ENCODE measurements around the genes CCR6 and GPR31.

GRCh38 chr6:165616026-165616607 is 46.9 kb downstream of the PDE10A start:
- PRO-cap: no peak
- RAMPAGE, long total RNA: no peak

- PRO-cap: no peak
- RAMPAGE, long total RNA: no peak
Observed at GRCh38 chr6:165694163-165694556, 31.1 kb upstream of the PDE10A start.

DNA sequence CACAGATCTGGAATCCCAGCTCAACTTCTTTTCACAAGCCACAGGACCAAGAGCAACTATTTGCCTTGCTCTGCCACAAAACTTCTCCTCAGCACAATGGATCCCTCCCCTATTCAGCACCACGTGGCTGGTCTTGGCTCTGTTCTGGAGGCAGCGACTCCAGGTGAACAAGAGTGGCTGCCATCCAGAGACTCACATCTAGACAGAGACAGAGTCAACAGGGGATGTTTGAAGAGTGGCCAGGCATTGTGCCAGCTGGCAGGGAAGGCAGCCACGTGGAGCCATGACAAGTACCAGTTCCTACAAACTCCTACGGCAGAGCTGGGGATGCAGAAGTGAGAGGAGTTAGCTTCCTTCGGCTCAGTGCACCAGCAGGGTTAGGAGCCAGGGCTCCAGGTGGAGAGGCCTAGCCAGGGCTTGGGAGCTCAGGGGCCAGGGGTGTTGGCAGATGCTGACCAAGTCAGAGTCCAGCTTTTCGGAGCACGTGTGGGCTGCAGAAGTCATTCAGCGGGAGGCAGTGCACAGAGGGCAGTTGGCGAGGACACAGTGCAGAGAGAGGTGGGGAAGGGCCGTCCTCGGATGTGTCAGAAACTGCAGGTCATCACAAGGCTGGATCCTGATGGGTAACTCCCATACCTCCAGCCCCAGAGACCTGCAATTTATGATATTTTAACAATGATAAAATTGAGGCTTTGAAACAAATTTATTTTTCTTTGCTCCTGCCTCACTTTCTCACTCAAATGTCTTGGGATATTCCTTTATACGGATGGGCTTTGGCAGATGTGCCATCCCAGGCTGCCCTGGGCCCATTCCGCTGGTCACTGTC is 171.7 kb upstream of the PDE10A start:
- PRO-cap: no peak
- RAMPAGE, long total RNA: no peak

DNA sequence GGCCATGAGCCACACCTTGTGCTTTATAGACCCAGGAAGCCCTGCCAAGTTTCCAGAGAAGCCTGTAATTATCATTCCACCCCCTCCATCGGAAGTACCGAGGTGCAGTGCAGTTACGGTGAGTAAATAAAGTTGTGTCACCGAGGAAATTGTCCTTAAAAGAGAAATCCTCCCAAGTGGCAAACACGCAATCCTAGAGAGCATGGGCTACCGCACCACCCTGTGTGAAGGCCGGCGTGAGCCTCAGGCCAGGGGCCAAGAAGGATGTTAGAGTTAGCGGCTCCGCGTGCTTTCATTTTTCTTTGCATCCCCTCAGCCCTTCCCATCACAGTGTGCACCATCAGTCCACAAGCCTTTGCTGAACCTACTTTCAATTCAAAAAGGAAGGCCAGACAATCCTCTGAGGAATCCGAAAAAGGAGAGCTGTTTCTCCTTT is 183.2 kb upstream of the PDE10A start:
- PRO-cap: no peak
- RAMPAGE, long total RNA: no peak

GRCh38 chr6:165876582-165877124 is 213.6 kb upstream of the PDE10A start:
- PRO-cap: no peak
- RAMPAGE, long total RNA: no peak

- PRO-cap: no peak
- RAMPAGE, long total RNA: no peak
Observed at GRCh38 chr6:166009011-166009382, 158.7 kb downstream of the TBXT start.

DNA sequence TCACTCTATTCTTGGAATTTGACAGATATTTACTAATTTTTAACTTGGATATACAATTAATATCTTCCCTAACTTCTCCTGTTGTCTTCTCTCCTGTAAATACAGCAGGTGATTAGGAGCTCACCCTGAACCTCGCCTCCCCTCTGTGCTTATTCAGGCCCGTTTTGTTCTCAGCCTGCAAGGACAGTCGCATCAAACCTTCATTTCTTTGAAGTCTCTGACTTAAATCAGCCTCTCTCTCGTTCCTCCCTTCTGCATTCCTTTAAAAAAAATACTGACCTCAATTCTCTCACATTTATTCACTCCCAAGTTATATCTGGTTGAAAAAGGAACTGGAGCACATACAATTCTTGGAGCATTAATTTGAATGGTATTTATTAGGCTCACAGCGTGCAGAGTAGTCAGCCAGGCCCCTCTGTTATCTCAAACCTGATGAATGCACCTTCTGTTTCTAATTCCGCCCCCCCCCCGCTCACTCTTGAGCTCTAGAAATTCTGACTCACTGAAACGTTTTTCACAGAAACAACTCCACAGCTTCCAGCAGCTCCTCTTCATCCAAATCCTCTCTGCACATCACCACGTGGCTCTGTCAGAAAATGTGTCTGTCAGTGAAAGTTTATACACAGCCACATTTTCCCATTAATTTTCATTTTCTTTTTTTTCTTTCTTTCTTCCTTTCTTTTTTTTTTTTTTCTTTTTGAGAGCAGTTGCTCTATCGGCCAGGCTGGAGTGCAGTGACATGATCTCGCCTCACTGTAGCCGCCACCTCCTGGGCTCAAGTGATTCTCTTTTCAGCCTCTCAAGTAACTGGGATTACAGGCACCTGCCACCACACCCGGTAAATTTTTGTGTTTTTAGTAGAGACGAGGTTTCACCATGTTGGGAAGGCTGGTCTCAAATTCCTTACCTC is 109.6 kb downstream of the TBXT start:
- PRO-cap: no peak
- RAMPAGE, long total RNA: no peak

GRCh38 chr6:166393971-166394467 is 11.3 kb upstream of the MPC1 start:
- PRO-cap: no peak
- RAMPAGE, long total RNA: no peak

GRCh38 chr6:166540970-166541685 is 45.4 kb downstream of the RAMACL start:
- PRO-cap: no peak
- RAMPAGE, long total RNA: no peak

GRCh38 chr6:166542332-166542838 is 44.1 kb downstream of the RAMACL start:
- PRO-cap: bidirectional peak, plus-strand start at chr6:166542708, minus-strand start at chr6:166542443
- RAMPAGE, long total RNA: no peak

GRCh38 chr6:166623225-166623809 is 3.7 kb downstream of the RPS6KA2 start:
- PRO-cap: no peak
- RAMPAGE, long total RNA: no peak

GRCh38 chr6:166624144-166624688 is 2.8 kb downstream of the RPS6KA2 start:
- PRO-cap: no peak
- RAMPAGE, long total RNA: no peak

- PRO-cap: no peak
- RAMPAGE, long total RNA: no peak
Observed at GRCh38 chr6:166678286-166679037, 51.4 kb upstream of the RPS6KA2 start.

DNA sequence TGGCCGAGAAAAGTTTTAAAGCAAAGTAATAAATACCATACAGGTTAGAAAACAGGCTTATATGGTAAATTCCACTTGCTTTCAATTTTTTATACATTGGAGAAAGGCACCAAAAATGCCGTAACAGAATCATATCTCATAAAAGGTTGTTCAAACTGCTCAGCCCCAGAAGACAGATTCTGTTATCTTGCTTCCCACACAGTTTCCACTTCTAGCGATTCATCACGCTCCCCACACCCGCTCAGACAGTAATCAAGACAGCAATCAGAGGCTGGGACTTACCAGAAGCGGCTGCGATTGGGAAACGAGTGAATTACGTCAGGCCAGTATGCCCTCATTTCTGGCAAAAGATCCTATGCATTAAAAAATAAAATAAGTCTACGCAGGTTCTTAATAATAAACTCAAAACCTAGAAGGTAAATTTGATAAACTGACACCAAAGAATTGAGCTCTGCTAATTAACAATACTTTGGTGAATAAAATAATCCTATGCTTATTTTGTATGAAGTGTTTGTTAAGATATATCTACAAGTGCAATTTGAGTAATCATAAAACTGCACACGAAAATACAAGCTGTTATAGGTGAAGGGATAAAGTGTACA is 13.5 kb downstream of the RNASET2 start:
- PRO-cap: no peak
- RAMPAGE, long total RNA: no peak

DNA sequence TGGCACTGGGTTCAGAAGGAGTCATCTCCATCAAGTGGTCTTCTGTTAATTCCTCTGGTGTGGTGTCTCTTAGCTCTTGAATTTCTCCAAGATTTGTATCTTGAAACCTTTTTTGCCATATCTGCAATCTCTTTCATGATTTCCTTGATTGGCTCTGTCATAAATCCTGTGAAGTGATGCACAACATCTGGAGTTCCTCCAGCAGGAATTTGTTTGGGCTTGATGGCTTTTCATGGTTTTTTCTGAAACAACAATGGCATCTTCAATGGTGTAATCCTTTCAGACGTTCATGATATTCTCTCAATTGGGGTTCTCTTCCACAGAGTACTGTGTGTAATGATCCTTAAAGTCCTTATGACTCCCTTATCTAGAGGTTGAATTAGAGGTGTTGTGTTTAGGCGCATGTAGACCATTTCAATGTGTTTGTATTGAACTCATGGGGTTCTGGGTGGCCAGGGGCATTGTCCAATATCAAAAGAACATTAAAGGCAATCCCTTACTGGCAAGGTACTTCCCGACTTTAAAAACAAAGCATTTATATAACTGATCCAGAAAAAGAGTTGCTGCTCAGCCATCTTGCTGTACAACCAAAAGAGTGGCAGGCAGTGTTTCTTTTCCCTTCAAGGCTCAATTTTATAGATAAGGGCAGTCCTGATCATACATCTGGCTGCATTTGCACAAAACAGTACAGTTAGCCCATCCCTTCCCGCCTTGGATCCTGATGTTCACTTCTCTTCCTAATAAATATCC is 4.1 kb upstream of the CEP43 start:
- PRO-cap: no peak
- RAMPAGE, long total RNA: no peak

DNA sequence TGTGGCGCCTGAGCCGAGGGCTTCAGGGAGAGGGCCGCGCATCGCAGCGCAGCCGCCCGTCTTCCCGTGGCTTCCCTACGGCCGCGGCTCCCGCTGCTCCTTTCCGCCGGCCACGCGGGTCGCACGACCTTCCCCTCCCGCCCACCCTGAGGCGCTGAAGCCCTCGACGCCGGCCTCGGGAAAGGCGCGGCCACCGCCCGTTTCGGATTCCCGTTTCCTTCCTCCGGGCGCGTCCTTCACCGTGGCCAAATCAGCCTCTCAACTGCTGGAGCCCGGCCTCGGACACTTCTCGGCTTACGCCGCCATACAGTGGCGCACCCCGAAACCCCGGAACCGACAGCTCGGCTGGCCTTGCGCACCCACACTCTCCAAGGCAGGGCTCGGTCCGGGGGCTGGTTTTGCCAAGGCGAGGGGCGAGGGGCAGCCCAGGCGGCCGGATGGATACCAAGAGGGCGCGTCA is 1.1 kb upstream of the CEP43 start:
- PRO-cap: no peak
- RAMPAGE, long total RNA: no peak

- PRO-cap: no peak
- RAMPAGE, long total RNA: no peak
Observed at GRCh38 chr6:166998535-166998629, 815 bp upstream of the CEP43 start.

DNA sequence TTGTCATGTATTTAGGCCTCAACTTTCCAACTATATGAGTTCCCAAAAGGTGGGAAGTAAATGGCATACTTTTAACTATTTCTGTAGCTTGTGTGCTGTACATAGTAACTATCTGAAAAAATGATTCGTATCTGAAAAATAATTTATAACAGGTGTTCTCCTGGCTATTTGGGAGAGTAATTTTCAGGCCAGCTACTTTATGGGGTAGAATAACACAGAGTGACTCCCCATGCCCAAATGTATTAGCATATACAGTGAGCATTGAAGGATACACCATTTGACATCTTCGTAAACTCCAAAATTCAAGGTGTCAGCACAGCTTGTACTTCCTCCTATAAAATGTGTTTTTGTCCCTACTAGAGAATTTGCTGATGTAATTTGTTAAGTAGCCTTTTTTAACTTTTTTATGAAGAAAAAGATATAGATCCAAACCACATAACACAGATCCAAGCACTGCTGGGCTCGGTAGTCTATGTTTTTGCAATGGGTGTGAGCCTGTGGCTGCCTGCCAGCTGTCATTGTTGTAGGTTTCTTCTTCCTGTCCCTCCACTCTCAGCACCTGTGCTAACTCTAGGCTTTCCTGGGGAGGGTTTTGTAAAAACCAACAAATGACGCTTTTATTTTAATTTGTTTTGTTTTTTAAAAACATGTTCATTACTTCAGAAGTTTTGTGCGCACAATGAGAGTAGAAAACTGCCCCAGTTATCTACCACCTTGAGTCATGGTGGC is 3.4 kb upstream of the CCR6 start:
- PRO-cap: no peak
- RAMPAGE, long total RNA: no peak

DNA sequence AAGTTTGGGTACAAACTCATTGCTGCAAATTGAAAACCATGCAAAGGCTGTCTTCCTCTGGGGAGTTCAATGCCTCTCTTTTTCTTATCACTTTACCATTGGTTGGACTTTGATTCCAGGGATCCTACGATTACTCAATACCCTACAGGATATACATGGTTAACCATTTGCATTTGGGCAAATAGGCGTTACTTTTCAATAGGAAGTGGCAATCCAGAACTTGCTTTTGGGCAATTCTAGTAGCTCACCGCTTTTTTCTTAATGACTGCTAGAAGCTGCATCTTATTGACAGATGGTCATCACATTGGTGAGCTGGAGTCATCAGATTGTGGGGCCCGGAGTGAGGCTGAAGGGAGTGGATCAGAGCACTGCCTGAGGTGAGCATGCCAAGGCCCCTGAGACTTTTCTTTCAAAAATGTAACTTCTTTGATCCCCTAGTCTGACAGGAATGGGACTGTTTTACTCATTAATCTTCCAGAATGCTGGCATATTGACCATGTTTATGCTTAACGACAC is at the start of gene CCR6:
Gene CCR6 (plus strand): TSS at position 250 of the 516 bp plus-strand sequence.
- PRO-cap: no peak
- RAMPAGE, long total RNA: no peak

DNA sequence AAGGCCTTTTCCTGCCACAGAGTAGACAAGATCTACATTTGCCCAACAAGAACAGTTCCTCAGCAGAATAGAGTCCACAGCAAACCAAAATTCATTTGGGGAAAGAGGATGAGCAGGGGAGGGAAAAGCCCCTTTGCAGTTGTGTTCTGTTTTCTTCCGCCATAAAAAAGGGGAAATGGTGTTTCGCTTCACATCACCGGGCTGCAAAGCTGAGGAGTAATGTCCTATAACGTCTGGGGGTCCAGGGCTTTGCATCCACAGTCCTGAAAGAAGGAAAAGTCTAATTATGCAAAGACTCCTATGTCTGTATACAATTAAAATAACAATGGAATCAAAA is at the start of gene GPR31:
Gene GPR31 (minus strand): TSS at position 69 of the 337 bp plus-strand sequence.
- PRO-cap: no peak
- RAMPAGE, long total RNA: no peak

Data from GM23338 (cell line).